Body of pancreas (tissue), 2 donors: ENCODE data around the genes PLK4 and SCLT1.

GRCh38 chr4:127633470-127633853 is 705 bp downstream of the INTU start:
- PRO-cap: no peak
- RAMPAGE, long total RNA, 2 experiments: no peak in any of the 2 experiments

GRCh38 chr4:127880372-127881847 is at the start of gene PLK4:
Gene PLK4 (plus strand): TSS chr4:127880893.
- PRO-cap: bidirectional peak, plus-strand start at chr4:127880934, minus-strand start at chr4:127880766
- RAMPAGE, long total RNA, 2 experiments: no peak in any of the 2 experiments

DNA sequence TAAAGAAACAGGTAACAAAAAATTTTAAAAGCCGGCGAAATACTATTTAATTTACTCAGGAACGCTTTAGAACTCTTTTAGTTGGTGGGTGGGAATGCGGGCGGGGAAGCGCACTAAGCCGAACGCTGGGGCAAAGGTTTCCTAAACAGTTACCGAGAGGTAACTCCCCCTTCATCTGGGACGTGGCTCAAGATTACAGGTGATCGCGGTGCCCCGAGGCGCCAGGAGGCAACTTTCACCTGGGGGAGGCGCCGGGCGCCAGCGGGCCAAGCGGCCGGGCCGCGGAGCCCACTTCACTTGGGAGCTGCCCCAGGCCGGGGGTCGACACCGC is 588 bp upstream of the LARP1B start:
- PRO-cap: bidirectional peak, plus-strand start at position 80 of the sequence, minus-strand start at position 79 of the sequence; bidirectional peak, plus-strand start at position 198 of the sequence, minus-strand start at position 132 of the sequence
- RAMPAGE, long total RNA, 2 experiments: no peak in any of the 2 experiments

GRCh38 chr4:128061619-128062923 is 959 bp downstream of the LARP1B start:
- PRO-cap: bidirectional peak, plus-strand start at chr4:128061725, minus-strand start at chr4:128061753; bidirectional peak, plus-strand start at chr4:128061826, minus-strand start at chr4:128061947; bidirectional peak, plus-strand start at chr4:128062472, minus-strand start at chr4:128062347
- RAMPAGE, long total RNA, 2 experiments: no peak in any of the 2 experiments

DNA sequence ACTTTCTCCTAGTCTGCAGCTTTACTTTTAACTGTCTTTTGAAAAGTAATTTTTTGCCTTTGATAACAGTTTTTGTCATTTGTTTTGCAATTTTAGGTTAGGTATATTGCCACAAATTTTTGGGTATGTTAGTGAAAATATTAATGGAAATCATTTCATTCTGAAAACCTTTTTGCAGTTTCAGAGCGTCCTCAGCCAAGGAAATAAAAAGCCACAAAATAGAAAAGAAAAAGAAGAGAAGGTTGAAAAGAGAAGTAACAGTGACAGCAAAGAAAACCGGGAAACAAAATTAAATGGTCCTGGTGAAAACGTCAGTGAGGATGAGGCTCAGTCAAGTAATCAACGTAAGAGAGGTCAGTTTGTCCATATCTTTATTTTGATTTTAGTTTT is 16.5 kb downstream of the LARP1B start:
- PRO-cap: no peak
- RAMPAGE, long total RNA, 2 experiments: no peak in any of the 2 experiments

DNA sequence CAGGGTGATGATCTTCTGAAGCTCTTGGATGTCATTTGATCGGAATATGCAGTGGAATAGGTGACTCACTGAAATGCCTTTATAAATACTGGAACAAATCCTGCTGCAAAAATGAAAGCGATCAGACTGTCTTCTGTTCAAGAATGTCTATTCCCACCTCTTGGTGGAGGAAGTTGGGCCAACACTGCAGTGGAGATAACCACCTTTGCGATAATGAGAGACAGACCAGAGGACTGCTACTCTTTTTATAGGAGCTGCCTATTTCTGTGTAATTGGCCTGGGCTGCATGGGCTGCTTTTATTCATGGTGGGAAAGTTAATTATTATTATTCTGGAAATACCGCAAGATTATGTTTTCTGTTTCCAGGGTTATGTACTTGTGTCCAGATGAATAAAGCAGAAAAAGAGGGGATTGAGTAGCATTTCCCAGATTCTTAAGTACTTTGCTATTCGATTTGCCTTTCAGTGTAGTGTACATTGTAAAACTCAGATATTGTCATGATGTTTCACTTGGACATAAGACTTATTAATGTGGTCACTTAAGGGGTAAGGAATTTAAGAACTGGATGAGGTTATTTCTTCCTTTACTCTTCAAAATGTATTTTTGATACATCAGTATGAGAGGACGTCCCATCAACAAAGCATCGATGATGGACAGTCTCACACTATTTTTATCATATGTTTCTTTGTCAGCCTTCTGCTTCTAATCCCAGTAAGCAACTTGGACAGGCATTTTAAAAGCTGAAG is 46.9 kb downstream of the LARP1B start:
- PRO-cap: no peak
- RAMPAGE, long total RNA, 2 experiments: no peak in any of the 2 experiments

DNA sequence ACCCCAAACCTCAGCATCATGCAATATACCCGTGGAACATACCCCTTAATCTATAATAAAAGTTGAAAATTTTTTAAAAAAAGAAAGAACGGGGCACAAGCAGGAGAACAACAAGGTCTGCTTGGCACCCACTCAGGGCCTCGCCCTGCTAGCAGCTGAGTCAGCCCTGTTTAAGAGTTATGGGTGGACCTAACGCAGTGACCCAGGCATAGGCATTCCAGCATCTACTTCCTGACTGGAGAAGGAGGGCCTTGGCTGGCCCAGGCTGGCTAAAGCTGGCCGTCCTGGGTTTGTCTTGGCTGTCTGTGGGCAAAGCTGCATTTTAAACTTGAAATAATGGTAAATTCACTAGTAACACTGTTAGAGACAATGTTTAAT is 236.7 kb upstream of the PGRMC2 start:
- PRO-cap: no peak
- RAMPAGE, long total RNA, 2 experiments: no peak in any of the 2 experiments

GRCh38 chr4:128794328-128794566 is 15.3 kb upstream of the JADE1 start:
- PRO-cap: no peak
- RAMPAGE, long total RNA, 2 experiments: no peak in any of the 2 experiments

DNA sequence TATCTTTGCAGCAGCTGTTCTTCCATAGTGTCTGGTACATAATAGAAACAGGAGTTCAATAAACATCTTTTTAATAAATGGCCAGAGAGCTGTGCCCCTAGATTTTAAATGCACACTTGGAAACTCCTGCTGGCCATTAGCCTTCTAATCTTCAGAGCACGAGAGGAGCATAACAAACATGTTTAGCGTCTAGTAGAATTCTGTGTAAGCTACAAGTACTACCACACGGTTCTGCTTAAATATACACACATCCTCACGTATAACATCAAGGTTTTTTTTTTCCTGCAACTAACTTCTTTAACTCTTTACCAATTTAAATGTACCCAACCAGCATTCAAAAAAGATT is 705 bp downstream of the SCLT1 start:
- PRO-cap: no peak
- RAMPAGE, long total RNA, 2 experiments: no peak in any of the 2 experiments

DNA sequence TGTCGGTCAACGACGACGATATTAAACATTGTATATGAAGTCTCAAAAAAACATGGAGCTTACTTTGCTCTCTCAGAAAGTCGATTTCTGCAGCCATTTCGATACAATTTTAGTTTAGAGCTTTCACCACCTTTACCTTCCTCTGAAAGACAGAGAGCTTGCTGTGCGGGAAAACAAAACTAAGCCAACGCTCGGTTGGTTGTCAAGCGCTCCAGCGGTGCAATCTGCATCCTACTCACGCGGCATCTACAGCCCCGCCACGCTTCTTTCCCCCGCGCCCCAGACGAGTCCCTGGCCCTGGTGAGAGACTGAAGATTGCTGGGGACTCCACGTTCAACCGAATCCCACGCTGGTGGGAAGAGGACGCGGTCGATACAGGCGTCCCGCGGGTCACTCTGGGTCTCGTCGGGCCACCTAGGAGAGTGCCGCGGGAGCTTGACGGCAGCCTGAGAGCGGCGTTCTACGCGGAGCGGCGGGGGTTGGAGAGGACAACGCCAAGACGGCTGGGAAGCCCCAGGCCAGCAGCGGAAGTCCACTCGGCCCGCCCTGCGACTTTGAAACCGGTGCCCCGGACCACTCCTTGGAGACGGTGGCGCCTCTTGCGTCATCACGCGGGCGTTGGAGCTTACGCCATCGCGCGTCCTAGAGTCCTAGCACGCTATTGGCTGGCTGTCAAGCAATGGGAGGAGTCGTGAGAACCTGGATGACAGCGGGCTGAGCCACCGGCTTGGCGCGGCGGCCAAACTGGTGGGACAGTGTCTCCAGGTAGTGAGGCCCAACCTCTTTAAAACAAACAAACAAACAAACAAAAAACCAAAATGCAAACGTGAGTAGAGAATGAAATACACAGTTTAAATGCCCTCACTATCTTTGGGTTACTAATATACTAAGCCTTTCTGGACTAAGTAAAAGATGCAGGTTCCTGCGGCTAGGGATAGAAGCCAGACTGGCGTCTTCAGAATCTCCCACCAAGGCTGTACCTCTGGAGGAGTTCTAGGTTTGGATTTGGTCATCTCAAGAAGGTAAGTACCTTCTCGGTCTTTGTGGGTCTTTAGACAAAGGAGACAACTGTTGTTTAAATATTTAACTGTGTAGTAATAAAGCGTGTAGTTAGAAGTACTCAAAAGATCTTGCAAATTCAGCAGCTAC is at the start of gene SCLT1:
TSS of gene SCLT1 (minus strand) at position 533 of the 1,149 bp plus-strand sequence.
- PRO-cap: unidirectional peak, plus-strand start at position 187 of the sequence; bidirectional peak, plus-strand start at position 311 of the sequence, minus-strand start at position 293 of the sequence; bidirectional peak, plus-strand start at position 733 of the sequence, minus-strand start at position 556 of the sequence
- RAMPAGE, long total RNA, 2 experiments: start-site peak on the minus strand in 2 of 2 experiments, centred at positions 510 to 527 of the sequence, 73 to 85 reads per replicate

- PRO-cap: no peak
- RAMPAGE, long total RNA, 2 experiments: no peak in any of the 2 experiments
Observed at GRCh38 chr4:129094347-129094557, 913 bp upstream of the SCLT1 start.

DNA sequence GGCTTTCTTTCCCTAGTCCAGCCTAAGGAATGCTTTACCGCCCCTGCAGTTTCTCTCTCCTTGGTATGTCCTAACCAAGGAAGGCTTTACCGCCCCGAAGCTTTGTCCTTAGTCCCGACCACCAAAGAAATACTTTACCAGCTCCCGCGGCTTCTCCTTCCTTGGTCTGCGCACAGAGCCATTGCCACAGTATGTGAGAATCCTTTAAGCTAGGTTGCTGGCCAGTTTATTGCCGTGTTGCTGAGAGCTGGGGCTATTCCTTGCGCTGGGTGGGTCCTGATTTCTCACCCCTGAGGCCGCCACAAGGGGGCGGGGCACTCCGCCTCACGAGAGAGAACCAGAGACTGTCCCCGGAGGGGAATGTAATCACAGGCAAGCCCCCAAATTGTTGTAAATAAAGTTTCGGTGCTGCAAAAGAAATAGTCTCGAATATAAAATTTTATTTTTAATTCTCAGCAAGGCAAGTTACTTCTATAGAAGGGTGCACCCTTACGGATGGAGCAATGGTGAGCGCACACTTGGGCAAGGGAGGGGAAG is 331.0 kb upstream of the PCDH10 start:
- PRO-cap: no peak
- RAMPAGE, long total RNA, 2 experiments: no peak in any of the 2 experiments

DNA sequence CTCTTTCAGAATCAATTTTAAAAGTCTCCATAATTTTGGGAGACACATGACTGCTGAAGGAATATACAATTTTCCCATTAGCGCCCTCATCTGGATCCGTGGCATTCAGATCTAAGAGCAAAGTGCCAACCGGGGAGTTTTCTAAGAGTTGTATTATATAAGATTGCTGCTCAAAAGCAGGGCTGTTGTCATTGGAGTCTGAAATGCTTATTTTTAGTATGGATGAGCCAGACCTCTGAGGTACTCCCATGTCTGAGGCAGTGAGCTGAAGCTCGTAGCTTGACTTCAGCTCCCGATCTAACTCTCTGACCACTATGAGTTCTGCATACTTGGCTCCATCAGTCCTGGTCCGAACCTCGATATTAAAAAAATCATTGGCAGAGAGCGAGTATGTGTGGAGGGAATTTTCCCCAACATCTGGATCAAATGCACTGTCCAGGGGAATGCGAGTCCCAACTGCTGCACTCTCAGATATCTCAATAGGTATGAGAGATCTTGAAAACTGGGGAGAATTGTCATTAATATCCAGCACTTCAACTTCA is 1.0 kb downstream of the PCDH18 start:
- PRO-cap: no peak
- RAMPAGE, long total RNA, 2 experiments: no peak in any of the 2 experiments

DNA sequence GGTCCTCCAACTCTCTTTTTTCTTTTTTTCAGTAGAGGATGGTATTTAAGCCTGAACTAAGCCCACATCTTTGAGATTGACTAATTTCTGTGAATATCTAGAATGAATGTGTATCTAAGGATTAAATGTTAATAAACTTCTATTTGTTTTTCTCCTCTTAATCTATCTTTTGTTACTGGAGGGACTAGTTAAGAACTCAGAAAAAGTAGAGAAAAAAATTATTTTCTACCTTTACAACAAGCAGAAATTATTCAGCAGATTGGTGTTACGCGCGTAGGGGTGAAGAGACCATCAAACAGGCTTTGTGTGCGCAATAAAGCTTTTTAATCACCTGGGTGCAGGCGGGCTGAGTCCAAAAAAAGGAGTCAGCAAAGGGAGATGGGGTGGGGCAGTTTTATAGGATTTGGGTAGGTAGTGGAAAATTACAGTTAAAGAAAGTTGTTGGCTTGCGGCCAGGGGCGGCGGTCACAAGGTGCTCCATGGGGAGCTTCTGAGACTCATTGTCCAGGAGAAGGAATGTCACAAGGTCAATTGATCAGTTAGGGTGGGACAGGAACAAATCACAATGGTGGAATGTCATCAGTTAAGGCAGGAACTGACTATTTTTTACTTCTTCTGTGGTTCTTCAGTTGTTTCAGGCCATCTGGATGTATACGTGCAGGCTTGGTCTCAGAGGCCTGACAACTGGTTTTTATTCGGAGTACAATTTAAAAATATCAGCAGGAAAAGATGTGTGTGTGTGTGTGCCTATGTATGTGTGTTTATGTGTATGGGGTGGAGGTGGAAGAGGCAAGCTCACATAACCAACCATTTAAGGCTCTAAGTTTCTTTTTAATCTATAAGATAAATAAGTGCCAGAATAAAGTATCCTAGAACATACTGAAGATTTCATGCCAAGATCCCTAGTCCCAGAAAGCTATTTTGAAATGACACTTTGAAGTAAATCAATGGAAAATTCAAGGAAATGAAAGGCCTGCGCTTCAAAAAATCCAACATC is 129.2 kb downstream of the SLC7A11 start:
- PRO-cap: no peak
- RAMPAGE, long total RNA, 2 experiments: no peak in any of the 2 experiments

- PRO-cap: no peak
- RAMPAGE, long total RNA, 2 experiments: no peak in any of the 2 experiments
Observed at GRCh38 chr4:138199378-138200249, 42.5 kb downstream of the SLC7A11 start.

GRCh38 chr4:138202768-138203076 is 39.4 kb downstream of the SLC7A11 start:
- PRO-cap: no peak
- RAMPAGE, long total RNA, 2 experiments: no peak in any of the 2 experiments

DNA sequence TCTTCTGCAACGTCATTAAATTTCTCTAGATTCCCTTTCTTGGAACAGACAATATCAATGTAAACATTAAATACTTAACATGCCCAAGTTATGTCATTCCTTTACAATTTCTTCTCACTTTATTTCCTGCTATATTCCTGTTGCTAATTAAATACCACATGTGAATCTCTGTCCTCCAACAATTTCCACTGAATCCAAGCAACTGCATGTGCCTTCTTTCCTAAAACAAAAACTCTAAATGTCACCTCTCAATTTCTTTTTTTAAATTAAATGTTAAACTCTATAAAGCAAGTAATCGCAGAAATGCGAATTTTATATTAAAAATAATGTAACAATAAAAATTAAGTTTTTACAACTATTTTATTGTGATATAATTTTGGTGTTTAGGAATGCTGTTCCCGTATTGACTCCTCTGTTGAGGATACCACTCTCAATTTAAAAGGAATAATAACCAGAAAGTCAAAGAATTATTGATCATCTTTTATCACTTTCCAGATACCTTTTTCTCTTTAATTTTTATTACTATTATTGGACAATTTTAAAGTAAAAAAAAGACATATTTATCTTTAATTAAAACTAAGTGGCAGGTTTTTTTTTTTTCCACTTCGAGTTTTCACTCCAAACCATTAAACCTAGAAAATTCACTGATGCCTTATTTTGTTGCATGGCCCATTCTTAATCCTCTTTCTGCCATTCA is 19.7 kb downstream of the SLC7A11 start:
- PRO-cap: no peak
- RAMPAGE, long total RNA, 2 experiments: no peak in any of the 2 experiments

DNA sequence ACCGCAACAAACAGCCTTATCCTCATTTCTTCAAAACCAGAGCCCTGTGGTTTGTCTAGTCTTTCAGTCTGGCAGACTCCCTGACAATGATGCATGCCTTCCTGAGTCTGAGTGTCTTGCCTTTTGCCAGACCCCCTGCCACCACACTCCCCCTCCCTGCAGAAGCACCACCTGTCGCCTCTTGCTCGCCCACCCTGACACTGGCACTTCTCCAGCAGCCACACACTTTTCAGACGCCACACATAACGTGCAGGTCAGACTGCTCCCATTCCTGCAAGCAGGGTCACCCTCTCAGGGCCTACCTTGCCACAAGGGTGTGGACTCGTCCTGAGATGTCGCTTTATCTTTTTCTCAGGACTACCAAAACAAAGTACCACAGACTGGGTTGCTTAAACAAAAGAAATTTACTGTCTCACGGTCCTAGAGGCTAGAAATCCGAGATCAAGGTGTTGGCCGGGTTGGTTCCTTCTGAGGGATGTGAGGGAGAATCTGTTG is 349.1 kb upstream of the NOCT start:
- PRO-cap: no peak
- RAMPAGE, long total RNA, 2 experiments: no peak in any of the 2 experiments

DNA sequence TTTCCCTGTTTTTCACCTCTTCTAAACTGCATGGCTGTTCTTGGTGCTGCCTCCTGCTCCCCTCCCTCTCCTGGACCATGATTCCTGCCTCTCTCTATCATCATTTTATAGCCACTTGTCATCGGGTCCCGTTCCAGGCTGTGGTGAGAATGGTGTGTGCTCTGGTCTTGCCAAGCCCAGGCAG is 333.1 kb upstream of the NOCT start:
- PRO-cap: no peak
- RAMPAGE, long total RNA, 2 experiments: no peak in any of the 2 experiments

- PRO-cap: no peak
- RAMPAGE, long total RNA, 2 experiments: no peak in any of the 2 experiments
Observed at GRCh38 chr4:138982208-138982502, 33.4 kb upstream of the NOCT start.